GM23338 (cell line): ENCODE results near the genes ADGRD2 and RABEPK.

- PRO-cap = no peak
- RAMPAGE, long total RNA = no peak
Observed at GRCh38 chr9:124197134-124198058, 60.4 kb upstream of the NEK6 start.

DNA sequence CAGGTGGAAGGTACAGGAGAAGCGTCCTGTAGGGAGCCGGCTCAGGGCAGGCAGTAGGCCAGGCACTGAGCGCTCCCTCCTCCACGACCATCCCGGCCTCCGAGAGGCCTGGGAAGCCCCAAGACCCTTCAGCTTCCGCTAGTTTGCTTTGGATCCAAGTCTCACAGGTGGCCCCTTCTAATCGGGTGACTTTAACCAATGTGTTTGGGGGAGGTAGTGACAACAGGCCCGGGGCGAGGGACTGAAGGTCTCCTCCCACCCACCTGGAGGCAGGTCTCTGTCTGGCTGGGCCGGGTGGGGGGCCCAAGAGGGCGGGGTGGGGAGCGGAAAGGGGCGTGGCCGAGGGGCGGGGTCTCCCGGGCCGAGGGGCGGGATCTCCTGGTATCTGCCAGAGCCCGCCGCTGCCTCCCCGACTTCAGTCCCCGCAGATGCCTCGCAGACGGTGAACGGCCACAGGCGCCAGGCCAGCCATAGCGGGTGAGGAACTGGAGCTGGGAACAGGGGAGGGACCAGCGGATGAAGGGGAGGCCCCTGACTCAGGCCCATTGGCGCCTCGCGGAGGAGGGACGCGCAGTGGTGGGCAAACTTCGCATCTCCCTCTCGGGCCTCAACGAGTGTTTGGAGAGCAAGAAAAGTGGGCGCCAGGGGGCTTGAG is at the start of gene ADGRD2:
ADGRD2 (plus strand) TSS at position 418 of the 655 bp plus-strand sequence.
- PRO-cap = bidirectional peak, plus-strand start at position 418 of the sequence, minus-strand start at position 279 of the sequence
- RAMPAGE, long total RNA = no peak

DNA sequence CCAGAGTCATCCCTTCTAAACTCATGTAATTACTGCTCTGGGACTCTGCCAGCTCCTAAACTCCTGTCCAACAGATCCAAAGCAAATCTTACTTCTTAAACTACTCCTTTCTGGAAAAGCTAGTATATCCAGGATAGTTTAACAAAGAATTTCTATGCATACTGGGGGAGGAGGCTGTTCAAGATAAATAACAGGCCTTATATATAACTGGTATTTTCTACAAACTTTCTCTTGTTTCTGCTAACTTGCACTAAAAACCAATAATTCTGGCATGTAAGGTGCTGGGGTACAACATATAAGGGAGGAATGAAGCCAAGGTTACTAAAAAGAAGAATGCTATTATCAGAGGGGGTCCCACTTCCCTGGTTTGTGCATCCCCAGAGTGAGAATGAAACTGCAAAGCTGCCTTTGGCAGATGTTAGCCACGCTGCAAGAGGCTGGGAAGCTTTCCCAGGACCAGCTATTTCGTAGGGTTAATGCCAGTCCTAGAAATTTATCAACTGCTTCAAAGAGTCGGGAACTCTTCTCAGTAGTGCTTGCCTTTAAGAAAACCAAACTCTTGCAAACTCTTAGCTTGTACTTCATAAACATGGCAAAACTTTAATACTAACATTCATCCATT is 87.3 kb upstream of the NR5A1 start:
- PRO-cap = bidirectional peak, plus-strand start at position 414 of the sequence, minus-strand start at position 390 of the sequence
- RAMPAGE, long total RNA = no peak

DNA sequence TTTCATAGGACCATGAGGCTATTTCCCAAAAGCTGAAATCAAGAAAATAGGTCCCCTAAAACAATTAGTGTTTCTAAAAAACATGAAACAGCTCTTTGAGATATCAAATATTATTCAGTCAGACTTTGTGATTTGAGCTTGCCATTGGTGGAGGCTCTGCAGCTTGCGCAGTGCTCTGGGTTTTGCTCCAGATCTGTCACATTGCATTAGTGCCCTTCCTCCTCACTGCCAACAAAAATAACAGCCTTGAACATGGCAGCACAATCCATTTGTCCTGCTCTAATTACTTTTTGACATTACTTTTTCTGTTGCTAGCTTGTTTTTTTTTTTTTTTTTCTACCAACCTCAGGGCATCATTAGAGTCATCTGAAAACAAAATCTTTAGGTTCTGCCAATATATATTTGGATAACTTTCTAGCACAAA is 117.4 kb upstream of the NR5A1 start:
- PRO-cap = no peak
- RAMPAGE, long total RNA = no peak

GRCh38 chr9:124693507-124694062 is 77.5 kb downstream of the NR6A1 start:
- PRO-cap = no peak
- RAMPAGE, long total RNA = no peak

DNA sequence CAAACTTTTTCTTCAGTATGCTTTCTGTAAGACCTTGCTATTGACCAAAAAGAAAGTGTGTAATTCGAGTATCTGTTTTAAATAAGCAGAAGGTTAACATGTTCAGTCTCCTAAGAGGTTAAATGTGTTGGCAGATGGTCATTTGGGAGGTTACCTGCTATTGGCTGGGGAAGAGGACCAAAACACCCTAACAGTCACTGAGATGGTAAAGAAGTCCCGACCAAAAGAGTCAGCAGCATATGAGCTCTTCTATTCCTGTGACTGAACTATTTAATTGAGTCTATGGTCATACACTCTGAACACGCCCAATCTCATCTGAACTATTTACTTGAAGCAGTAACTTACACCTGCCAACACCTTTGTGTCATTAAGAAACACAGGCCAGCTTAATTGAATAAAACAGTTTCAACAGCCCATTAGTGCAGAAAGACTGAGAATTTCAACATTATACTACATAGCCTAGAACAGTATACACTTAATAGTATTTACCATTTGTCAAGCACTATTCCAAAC is 47.8 kb downstream of the NR6A1 start:
- PRO-cap = no peak
- RAMPAGE, long total RNA = no peak

- PRO-cap = no peak
- RAMPAGE, long total RNA = no peak
Observed at GRCh38 chr9:124834502-124835552, 18.4 kb upstream of the WDR38 start.

GRCh38 chr9:124878052-124879024 is 16.4 kb downstream of the ARPC5L start:
- PRO-cap = no peak
- RAMPAGE, long total RNA = no peak

DNA sequence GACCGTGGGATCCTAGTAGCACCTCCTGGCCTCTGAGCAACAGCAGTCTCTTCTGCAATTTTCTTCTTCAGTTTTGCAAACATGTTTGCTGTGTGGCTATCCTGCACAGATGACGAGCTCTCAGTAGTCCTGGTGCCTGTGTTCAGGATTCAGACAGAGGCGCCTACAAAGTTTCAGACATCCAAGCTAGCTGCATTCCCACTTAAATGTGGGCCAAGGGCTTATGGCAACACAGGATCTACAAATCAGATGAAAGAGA is 2.3 kb downstream of the GOLGA1 start:
- PRO-cap = no peak
- RAMPAGE, long total RNA = no peak

GRCh38 chr9:124947758-124948269 is 6.9 kb upstream of the GOLGA1 start:
- PRO-cap = no peak
- RAMPAGE, long total RNA = no peak

DNA sequence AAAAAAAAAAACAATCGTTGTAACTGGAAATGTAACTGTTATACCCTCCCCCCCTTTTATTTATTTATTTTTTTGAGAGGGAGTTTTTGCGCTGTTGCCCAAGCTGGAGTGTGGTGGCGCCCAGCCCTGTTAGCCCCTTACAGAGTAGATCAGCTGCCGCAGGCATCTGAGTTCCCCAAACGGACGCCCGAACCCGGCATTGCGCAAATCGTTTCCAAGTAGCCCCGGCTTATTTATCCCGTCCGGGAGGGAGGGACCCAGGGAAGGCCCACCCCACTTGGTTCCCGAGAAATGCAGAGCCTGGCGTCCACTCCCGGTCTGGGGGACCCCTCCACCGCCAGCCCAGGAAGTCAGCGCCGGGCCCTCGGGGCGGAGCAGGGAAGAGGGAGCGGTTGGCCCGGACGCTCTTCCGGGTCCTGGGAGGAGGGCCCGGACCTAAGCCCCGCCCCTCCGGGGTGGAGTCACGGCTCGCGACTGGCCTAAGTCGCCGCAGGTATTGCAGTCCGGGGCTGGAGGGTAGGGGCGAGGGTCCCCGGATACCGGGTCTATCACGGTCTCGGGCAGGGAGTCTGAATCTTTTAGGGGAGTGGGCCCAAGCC is at the start of gene RABEPK:
RABEPK (plus strand) TSS at position 458 of the 599 bp plus-strand sequence.
- PRO-cap = bidirectional peak, plus-strand start at position 501 of the sequence, minus-strand start at position 320 of the sequence
- RAMPAGE, long total RNA = start-site peak on the plus strand centred at position 477 of the sequence, 60 bp wide, 160 and 34 reads in 2 replicates

DNA sequence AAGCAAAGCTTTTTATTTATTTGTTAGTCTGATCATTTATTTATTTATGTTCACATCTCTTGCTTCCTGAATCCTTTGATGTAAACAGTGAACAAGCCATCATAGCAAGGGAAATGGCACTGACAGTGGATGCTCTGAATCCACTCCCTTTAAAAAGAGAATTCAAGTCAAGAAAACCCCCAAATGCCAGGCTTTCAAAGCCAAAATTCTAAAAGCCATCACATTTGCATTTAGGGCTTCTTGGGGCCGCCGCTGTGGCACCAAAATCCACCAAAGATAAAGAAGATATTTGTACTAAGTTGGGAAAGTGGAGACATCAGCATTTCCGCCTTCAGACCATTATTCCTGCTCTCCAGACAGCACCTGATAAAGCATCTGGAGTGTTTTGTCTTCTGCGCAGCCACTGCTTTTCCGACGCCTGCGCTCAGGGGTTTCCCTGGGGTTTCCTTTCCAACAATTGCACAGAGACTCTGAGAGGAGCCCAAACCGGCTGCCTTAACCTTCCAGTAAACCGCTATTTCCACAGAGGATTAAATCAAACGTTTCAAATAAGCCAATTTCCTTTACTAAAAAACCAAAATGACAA is 98.7 kb downstream of the MAPKAP1 start:
- PRO-cap = no peak
- RAMPAGE, long total RNA = no peak

- PRO-cap = no peak
- RAMPAGE, long total RNA = no peak
Observed at GRCh38 chr9:125649729-125650894, 56.9 kb downstream of the MAPKAP1 start.

DNA sequence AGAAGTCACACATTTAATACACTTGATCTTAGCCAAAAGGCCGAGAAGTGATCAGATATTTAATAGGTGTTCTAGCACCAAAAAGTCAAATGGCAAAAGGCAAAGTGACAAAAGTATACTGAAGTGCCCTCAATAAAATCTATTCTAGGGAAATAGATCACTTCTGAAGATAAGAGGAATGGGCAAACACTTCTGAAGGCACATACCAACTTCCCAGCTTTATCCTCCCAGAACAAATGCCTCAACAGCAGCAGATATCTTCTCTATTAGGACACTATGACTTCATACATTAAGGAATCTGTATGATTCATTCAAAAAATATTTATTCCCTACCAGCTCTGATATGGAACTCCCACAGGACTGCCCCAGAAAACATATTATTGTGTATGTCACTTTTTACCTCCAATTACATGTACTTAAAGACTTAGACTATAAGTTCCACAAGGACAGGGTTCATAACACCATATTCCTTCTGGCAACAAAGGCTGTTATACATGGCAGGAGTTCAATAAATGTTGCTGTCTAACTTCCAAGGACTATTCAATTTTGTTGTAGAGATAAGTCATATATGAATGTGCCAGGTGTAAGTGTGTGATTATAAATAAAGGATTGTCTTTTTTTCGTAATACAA is 31.6 kb downstream of the MAPKAP1 start:
- PRO-cap = no peak
- RAMPAGE, long total RNA = no peak

- PRO-cap = bidirectional peak, plus-strand start at chr9:125748348, minus-strand start at chr9:125748338
- RAMPAGE, long total RNA = no peak
Observed at GRCh38 chr9:125747768-125748450, 736 bp downstream of the PBX3 start.

GRCh38 chr9:125804365-125805721 is 57.7 kb downstream of the PBX3 start:
- PRO-cap = no peak
- RAMPAGE, long total RNA = no peak

DNA sequence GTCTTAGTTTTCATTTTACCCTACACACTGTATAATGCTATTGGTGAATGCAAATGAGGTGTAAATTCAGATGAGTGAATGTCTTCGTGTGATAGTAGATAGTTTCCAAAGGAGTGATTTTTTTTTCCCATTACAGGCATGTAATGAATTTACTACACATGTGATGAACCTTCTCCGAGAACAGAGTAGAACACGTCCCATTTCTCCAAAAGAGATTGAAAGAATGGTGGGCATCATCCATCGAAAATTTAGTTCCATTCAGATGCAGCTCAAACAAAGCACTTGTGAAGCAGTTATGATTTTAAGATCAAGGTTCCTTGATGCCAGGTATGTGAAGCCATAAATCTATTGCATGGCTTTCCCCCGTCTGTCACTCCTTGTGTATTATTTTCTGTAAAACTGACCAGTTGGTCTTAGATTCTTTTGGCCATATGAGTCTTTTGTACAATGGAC is 182.4 kb downstream of the PBX3 start:
- PRO-cap = no peak
- RAMPAGE, long total RNA = no peak

DNA sequence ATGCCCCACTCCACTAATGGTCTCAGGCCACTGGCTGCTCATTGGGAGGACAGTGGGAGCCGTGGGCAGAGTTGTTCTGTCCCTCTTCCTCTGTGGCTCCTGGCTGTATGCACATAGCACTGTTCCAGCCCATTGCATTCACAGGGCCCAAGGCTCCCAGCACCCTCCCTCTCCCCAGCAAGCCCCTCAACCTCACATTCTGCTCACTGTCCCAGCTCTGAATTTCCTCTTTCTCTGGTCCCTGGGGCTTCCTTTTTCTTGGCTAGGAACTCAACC is 17.2 kb upstream of the MVB12B start:
- PRO-cap = no peak
- RAMPAGE, long total RNA = no peak

DNA sequence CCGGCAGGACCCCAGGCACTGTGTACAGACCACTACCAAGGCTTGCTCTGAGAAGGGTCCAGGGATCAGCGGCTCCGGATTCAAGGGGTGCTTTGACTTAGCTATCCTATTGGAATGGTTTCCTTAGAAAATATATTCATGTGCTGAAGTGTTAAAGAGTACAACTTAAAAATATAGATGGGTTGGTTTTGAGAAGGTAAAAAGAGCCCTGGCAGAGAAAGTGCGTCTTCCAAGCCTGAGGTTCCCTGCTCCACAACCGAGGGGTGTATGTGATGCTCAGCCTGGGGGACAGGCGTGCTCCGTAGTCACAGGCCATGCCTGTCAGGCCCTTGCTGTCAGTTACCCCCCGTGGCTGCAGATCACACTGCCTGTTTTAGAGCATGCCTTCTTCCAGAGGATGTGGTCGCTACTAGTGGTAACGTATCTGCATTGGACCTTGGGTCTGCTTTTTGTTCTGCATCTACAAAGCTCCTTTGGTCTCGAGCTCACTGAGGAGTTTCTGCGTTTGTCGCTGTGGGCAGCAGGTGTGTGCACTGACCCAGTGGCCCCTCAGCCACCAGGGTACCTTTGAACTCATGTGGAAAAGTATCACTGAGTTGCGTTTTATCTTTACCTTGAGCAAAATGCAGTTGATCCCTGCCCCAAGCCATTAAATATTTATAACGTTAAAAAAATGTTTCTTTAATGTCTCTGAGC is 142.8 kb downstream of the MVB12B start:
- PRO-cap = no peak
- RAMPAGE, long total RNA = no peak

GRCh38 chr9:126496481-126496850 is 117.3 kb upstream of the LMX1B start:
- PRO-cap = no peak
- RAMPAGE, long total RNA = no peak